Diencephalon (tissue), 2 donors: ENCODE results near the genes FAM172A and RHOBTB3.

GRCh38 chr5:91281391-91282031 is 101.6 kb downstream of the ARRDC3 start:
- RAMPAGE, long total RNA: no peak

DNA sequence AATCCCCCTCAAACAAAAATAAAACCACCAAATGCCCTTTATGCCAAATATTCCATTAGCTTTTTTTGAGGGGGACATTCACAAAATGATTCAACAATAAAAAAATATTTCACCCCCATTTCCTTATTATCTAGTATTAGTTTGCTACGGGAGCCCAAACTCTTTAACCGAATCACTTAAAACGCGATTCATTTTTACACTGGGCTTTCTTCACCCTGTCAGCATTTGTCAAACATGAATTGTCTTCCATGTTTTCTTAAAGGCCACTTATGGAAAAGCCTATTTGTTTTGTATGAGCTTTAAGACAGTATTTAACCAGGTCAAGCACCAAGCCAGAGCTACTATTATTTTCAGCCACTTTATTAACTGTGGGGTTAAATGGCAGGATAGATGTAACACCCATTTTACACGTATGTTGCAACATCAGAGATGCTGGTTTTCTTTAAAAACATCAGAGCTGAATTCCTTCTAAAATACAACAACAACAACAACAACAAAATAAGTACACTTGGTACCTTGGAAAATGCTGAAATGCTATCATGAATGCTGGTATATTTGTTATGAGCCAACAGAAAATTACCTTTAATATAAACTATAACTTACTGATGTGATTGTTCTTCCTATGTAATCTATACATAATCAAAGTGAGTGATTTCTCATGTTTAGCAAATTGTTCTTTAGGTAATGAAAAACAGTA is 13.7 kb downstream of the ARRDC3 start:
- RAMPAGE, long total RNA: no peak

GRCh38 chr5:91373278-91374266 is 9.5 kb downstream of the ARRDC3 start:
- RAMPAGE, long total RNA: no peak

GRCh38 chr5:91384136-91384390 is 946 bp upstream of the ARRDC3 start:
- RAMPAGE, long total RNA: no peak

- RAMPAGE, long total RNA: start-site peak on the minus strand at chr5:92939522-92939608, 6 and 24 reads in 2 replicates
These were observed 643.6 kb upstream of the NR2F1 start for GRCh38 chr5:92939431-92939839.

GRCh38 chr5:93589690-93590368 is 6.8 kb downstream of the NR2F1 start:
- RAMPAGE, long total RNA: no peak

- RAMPAGE, long total RNA: no peak
These were observed 15.5 kb downstream of the NR2F1 start for GRCh38 chr5:93598192-93599191.

GRCh38 chr5:93677112-93677574 is 64.3 kb downstream of the POU5F2 start:
- RAMPAGE, long total RNA: no peak

- RAMPAGE, long total RNA: no peak
These were observed 49.1 kb upstream of the POU5F2 start for GRCh38 chr5:93790568-93790857.

- RAMPAGE, long total RNA: start-site peak on the minus strand at chr5:94111531-94111641, 958 and 825 reads in 2 replicates
These were observed at the start of gene FAM172A for GRCh38 chr5:94110838-94111909. Gene FAM172A (minus strand): TSS chr5:94111663.

DNA sequence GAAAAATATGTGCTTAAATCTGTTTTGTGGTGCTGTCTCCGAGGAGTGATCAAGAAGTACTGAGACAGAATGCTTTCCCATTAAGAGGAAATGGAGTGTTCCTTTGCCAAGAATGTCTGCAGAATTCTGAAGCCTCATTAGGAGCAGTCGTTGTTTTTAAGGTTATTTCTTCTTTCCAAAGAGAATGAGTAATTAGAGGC is 131.3 kb downstream of the MCTP1 start:
- RAMPAGE, long total RNA: no peak

DNA sequence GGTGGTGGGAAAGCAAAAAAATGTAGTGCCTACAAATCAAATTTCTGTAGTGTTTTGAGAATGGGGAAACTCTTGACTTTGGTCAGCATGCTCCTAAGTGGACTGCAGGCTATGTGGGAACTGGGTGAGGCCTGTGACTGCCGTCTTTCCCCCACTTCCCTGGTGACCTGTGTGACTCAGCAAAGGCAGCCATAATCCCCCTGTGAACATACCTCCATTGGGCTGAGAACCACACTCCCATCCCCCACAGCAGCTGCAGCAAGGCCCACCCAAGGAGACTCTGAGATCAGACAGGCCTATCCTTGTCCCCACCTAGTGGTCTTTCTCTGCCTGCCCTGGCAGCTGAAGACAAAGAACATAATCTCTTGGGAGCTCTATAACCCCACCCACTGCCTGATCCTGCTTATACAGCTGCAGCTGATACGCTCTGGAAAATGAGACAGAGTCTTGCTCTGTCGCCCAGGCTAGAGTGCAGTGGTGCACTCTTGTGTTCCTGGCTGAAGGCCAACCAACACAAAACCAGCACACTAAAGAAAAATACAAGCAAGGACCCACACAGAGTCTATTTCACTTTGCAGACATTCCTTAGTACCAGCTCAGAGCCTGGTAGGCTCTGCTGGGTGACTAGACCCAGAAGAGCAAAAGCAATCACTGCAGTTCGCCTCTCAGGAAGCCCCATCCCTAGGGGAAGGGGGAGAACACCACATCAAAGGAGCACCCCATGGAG is 106.8 kb downstream of the MCTP1 start:
- RAMPAGE, long total RNA: no peak

DNA sequence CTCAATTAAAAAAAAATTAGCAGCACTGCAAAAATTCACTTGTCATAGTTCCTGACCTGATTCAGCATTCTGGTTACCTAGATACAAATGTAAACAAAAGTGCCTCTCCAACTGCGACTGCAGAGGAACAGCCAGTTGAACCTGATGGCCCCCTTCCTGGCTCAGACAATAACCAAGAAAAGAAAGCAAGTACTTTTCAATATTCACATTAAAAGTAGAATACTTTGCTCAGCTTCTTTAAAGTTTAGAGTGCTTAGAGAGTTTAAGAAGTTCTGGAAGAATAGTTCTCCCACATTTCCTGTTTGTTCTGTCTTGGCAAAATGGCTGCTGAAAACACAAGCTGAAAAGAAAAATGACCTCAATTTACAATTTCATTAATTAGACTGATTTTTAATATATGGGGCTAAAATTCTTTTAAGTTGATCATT is 1.6 kb downstream of the FAM81B start:
- RAMPAGE, long total RNA: start-site peak on the plus strand centred at position 107 of the sequence, 31 bp wide, 117 and 254 reads in 2 replicates

GRCh38 chr5:95543128-95543815 is 11.5 kb downstream of the SKIC3 start:
- RAMPAGE, long total RNA: no peak

GRCh38 chr5:95710761-95711486 is 20.2 kb upstream of the RHOBTB3 start:
- RAMPAGE, long total RNA: no peak

DNA sequence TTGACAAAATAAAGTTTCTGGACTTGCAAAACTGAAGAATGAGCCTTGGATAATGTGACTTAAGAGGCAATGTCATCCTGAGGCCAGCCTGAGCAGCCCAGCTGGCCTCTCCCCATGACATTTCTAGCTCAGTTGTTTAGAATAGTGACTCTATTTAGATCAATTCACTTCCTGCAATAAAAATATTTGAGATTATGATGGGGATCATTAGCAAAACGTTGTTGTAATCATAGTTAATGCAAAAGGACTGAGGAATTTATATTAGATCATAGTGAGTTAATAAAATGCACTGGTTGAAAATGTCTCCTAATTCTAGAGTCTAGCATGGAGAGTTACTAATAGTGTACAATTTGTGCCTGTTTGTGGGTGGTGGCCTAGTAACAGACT is 11.0 kb upstream of the RHOBTB3 start:
- RAMPAGE, long total RNA: no peak

GRCh38 chr5:95730602-95731402 is at the start of gene RHOBTB3:
Gene RHOBTB3 (plus strand): TSS chr5:95731336.
- RAMPAGE, long total RNA: no peak

GRCh38 chr5:95734669-95735291 is 3.6 kb downstream of the RHOBTB3 start:
- RAMPAGE, long total RNA: no peak

- RAMPAGE, long total RNA: no peak
These were observed 41.5 kb downstream of the GLRX start for GRCh38 chr5:95781032-95781375.

GRCh38 chr5:95790232-95791257 is 32.0 kb downstream of the GLRX start:
- RAMPAGE, long total RNA: no peak